Urinary bladder (tissue), 3 donors: ENCODE data around the gene DUSP19.

DNA sequence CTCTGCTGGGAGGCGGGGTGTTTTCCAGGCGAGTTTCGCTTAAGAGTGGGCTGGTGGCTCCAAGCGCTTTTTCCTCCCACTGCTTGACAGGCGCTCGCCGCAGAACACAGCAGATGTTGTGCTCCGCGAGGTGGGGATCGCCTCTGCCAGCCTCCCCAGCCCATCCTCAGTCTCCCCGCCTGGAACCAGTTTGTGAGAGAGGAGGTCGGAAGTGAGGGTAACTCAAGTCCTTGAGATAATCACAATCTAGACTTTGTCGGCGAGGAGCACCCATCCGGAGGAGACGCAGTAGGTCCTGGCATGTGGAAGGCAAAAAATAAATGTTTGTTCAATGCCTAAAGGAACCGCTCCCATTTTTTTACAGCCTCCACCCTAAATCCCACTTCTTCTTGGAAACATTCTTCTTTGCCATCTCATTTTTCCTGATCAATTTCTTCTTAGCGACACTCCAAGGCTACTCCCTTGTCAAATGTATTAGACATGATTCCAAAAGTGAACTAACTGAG is 554 bp upstream of the NCKAP1 start:
- PRO-cap: no peak
- RAMPAGE, long total RNA: no peak

- PRO-cap: bidirectional peak, plus-strand start at chr2:183078792, minus-strand start at chr2:183078660
- RAMPAGE, long total RNA: no peak
Observed at GRCh38 chr2:183078569-183079458, at the start of gene DUSP19. Gene DUSP19 (plus strand): TSS chr2:183078747.

GRCh38 chr2:183081947-183082313 is 3.4 kb downstream of the DUSP19 start:
- PRO-cap: no peak
- RAMPAGE, long total RNA: no peak

GRCh38 chr2:185276355-185276661 is 462.3 kb upstream of the FSIP2 start:
- PRO-cap: no peak
- RAMPAGE, long total RNA: no peak

DNA sequence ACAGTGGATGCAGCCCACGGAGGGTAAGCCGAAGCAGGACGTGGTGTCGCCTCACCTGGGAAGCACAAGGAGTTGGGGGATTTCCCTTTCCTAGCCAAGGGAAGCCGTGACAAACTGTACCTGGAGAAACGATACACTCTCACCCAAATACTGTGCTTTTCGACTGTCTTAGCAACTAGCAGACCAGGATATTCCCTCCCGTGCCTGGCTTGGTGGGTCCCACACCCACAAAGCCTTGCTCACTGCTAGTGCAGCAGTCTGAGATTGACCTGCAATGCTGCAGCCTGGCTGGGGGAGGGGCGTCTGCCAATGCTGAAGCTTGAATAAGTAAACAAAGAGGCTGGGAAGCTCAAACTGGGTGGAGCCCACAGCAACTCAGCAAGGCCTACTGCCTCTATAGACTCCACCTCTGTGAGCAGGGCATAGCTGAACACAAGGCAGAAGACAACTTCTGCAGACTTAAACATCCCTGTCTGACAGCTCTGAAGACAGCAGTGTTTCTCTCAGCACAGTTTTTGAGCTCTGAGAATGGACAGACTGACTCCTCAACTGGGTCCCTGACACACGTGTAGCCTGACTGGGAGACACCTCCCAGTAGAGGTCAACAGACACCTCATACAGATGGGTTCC is 448.5 kb upstream of the FSIP2 start:
- PRO-cap: no peak
- RAMPAGE, long total RNA: no peak

DNA sequence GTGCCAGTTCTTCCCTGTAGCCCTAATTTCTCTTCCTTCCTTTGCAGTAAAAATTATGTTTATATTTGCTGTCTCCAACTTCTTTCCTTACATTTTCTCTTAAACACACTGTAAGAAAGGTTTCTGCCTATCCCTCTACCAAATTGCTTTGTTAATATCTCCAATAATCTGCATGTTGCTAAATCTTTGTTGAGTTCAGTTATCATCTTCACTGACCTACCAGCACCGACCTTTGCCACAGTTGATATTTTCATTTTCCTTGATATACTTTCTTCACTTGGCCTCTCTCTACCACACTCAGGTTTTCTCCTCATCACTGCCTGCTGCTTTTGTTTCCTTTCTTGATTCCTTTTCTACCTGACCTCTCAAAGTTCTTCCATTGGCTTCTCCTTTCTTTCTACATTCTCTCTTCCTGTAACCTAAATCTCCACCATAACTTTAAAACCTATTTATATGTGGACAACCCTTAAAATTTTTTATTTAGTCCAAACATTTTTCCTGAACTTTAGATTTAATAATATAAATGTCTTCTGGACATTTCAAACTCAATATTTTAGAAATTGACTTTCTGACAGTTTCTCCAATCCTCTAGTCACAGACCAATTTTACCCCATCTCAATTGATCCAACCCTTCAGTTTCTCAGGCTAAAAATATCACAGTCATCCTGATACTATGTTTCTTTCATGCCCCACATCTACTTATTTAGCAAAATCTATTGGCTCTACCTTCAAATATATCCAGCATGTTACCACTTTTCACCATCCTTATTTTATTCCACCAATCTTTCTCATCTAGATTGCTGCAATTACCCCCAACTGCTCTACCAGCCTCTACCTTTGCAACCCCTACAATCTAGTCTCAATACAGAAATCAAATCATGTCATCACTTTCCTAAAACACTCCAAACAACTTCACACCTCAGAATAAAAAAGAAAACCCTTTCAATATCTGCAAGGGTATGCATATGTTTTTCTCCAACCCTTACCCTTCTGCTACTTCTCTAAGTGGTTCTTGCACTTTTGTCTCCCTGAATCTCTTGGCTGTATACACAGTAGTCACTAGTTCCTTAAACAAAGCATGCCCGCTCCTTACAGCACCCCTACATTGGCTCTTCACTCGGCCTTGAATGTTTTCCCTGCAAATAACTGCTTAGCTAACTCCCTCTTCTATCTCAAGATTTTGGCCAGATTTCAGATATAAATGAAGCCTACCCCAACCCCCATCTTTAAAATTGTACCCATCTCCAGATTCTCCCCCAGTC is 335.7 kb upstream of the ZC3H15 start:
- PRO-cap: no peak
- RAMPAGE, long total RNA: no peak

GRCh38 chr2:186641054-186641866 is 51.4 kb downstream of the ITGAV start:
- PRO-cap: no peak
- RAMPAGE, long total RNA: no peak

GRCh38 chr2:187484686-187485069 is 36.6 kb upstream of the CALCRL start:
- PRO-cap: no peak
- RAMPAGE, long total RNA: no peak

DNA sequence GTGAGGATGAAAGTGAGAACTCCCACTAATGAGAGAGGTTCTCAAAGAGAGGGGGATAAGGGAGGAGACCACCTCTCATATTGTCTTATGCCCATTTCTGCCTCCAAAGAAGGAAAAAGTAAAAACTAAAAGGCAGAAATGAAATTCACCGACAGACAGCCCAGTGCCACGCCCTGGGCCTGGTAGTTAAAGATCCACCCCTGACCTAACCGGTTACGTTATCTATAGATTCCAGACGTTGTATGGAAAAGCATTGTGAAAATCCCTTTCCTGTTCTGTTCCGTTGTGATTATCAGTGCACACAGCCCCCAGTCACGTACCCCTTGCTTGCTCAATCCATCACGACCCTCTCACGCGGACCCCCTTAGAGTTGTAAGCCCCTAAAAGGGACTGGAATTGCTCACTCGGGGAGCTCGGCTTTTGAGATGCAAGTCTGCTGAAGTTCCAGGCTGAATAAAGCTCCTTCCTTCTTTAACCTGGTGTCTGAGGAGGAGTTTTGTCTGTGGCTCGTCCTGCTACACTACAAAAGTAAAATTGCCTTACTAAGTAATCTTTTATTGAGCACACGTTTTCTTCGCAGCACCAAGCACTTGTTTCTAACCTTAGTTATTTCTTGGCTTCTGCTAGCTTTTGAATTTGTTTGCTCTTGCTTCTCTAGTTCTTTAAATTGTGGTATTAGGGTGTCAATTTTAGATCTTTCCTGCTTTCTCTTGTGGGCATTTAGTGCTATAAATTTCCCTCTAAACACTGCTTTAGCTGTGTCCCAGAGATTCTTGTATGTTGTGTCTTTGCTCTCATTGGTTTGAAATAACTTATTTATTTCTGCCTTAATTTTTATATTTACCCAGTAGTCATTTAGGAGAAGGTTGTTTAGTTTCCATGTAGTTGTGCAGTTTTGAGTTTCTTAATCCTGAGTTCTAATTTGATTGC is 37.4 kb downstream of the TFPI start:
- PRO-cap: no peak
- RAMPAGE, long total RNA: no peak

DNA sequence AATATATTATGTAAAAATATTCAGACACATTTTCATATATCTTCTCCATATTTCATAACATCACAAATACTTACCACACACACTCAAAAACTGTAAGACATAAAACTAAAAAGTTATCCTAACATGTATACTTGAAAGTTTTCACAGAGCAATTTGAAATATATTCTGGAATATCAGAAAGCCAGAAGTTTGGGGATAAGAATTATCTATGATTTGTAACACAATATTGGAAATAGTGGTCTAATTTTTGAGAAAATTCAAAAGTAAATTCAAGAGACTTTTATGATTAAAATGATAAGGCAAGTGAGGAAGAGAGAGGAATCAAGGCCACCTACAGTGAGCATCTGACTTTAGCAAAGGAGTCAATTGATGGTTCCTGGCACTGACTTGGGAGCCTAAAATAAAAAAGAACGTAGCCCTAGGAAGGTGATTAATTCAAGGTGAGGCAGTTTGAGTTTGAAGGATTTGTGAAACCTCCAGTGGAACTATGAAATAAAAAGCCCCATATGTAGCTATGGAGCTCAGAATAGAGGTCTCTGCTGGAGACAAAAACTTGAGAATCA is 13.1 kb downstream of the TFPI start:
- PRO-cap: no peak
- RAMPAGE, long total RNA: no peak

GRCh38 chr2:187548887-187549596 is 5.2 kb downstream of the TFPI start:
- PRO-cap: bidirectional peak, plus-strand start at chr2:187549437, minus-strand start at chr2:187549272
- RAMPAGE, long total RNA: no peak

DNA sequence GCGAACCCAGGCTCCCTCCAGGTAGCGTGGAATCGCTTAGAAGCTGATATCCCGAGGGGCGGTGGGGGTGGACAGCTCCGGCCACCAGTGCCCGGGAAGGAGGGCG is 378 bp downstream of the GULP1 start:
- PRO-cap: no peak
- RAMPAGE, long total RNA: no peak

DNA sequence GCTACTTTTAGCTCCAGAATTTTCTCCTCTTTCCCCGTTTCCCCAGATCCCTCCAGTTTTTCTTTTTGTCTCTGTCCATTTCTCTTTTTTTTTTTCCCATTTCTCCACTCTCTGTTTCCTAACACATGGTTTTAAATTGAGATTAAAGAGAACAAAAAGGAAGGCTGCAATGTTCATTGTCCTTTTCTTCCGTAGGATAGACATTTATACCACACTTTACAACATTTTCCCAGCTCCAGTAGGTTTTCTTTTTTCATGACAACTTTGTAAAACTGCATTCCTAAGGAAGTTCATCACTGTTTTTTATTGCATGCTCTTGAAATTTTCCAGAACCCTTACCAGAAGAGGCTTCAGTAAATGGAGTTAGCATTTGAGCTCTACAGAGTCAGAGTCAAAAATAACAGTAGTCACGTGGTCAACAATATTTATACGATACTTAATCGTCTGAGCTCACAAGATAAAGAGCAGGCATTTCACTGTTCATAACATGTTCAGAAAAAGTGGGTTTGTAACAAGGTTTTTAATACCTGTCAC is 187.3 kb upstream of the COL3A1 start:
- PRO-cap: no peak
- RAMPAGE, long total RNA: no peak

DNA sequence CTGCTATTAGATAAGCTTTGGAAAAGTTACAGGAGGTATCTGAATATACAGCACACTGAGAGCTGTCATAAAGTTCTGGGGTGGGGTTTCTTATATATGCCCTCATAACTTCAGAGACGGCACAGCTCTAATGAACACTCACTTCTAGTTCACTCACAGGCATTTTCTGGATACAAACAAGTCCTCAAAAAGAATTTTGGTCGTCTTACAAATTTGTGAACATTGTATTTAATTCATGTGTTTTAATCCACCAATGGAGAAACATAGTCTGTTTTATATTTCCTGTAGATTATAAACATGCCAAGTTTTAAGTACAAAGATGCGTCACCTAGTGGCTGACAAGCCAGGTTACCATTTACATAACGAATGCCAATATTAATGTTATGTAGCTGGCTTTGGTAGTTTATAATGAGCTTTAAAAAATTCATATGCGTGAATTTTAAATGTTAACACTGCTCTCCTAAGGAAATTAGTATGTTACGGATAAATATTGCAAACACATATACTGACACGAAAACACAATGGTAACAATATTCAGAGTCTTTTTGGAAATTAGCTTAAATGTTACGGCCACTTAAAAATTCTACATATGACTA is 2.5 kb downstream of the COL3A1 start:
- PRO-cap: no peak
- RAMPAGE, long total RNA: no peak

DNA sequence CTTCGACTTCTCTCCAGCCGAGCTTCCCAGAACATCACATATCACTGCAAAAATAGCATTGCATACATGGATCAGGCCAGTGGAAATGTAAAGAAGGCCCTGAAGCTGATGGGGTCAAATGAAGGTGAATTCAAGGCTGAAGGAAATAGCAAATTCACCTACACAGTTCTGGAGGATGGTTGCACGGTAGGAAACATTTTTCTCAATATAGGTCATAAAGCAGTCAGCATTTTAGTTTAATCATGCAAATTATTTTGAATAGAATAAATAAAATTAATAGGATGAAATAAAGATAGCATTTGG is 36.5 kb downstream of the COL3A1 start:
- PRO-cap: no peak
- RAMPAGE, long total RNA: no peak

DNA sequence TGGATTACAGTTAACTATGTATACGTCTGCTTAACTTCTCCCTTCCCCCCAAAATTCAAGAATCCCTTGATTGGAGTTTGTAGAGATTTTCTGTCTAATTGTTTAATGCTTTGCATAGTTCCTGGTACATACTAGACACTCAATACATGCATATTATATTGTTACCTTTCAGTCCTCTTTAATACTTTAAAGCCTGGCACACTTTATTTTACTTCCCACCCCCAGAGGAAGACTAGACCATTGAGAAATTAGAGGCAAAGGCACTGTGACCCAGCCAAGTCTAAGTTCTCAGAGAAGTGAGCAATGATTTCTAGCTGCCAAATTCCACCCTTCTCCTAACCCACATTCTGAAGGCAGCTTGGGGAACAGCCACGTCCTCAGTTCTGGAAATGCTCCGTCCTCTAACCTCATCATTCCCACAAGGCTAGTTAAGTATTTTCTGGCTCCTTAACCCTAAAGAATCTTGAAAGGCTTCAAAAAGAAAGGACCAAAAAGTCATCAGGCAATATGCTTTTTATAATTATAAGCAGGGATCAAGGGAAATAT is 86.7 kb downstream of the COL5A2 start:
- PRO-cap: no peak
- RAMPAGE, long total RNA: no peak

DNA sequence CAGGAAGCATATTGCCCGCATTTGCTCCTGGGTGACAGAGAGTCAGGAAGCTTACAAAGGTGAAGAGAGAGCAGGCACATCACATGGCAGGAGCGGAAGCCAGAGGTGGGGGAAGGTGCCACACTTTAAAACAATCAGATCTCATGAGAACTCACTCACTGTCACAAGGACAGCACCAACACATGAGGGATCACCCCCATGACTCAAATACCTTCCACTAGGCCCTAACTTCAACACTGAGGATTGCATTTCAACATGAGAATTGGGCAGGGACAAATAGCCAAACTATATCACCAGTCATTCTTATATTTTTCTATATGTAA is 124.9 kb upstream of the COL5A2 start:
- PRO-cap: no peak
- RAMPAGE, long total RNA: no peak

GRCh38 chr2:189337850-189338049 is 103.5 kb upstream of the WDR75 start:
- PRO-cap: unidirectional peak, plus-strand start at chr2:189337915
- RAMPAGE, long total RNA: no peak

- PRO-cap: no peak
- RAMPAGE, long total RNA: no peak
Observed at GRCh38 chr2:189485206-189485514, 43.9 kb downstream of the WDR75 start.

- PRO-cap: no peak
- RAMPAGE, long total RNA: no peak
Observed at GRCh38 chr2:189581853-189582505, 1.4 kb upstream of the SLC40A1 start.